ENCODE measurements around a stretch of chr10.

GRCh38 chr10:63629103-63629922, 108.1 kb downstream of the REEP3 start:
- PRO-cap, 7 experiments: peak in 6 of 7 experiments; most common plus-strand start chr10:63629748 (in 4); most common minus-strand start chr10:63629292 (in 1)
- RAMPAGE, long total RNA, 2 experiments: no peak in any of the 2 experiments

DNA sequence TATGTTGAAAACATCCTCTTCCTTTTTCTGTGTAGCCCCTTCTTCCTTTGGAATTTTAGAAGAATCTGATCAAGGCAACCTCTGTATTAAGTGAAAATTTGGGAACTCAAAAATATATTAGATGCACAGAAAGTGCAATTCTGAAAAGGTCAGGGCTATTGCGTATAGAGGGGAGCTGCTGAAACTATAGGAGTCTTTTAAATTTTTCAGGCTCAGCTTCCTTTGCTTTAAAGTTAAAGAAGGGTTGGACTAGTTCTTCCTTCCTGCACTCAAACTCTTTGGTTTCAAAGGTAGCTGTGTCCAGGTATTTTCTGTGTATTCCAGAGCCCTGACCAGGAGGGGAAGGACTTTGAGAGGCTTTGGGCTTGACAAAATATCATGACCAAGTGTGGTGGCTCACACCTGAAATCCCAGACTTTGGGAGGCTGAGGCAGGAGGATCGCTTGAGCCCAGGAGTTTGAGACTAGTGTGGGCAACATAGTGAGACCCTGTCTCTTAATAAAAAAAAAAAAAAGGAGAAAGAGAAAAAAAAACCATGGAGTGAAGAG, 111.2 kb downstream of the REEP3 start:
- PRO-cap, 7 experiments: no peak in any of the 7 experiments
- RAMPAGE, long total RNA, 2 experiments: no peak in any of the 2 experiments

DNA sequence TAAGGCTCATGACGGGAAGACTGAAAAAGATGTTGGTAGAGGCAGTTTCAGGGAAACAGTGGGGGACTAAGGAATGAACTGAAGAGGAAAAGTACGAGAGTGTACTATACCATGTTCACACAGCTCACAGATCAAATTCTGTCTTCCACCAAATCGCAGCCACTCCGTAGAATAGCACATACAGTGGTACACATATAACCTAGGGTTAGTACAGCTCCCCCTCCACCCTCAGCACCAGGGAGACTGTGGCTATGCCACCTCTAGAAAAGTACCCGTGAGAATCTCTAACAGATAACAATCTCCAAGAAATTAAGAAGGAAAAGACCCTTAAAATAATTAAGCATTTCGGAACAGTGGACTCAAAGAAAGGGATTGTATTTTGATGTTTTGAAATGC, 344.8 kb downstream of the REEP3 start:
- PRO-cap, 7 experiments: no peak in any of the 7 experiments
- RAMPAGE, long total RNA, 2 experiments: no peak in any of the 2 experiments

DNA sequence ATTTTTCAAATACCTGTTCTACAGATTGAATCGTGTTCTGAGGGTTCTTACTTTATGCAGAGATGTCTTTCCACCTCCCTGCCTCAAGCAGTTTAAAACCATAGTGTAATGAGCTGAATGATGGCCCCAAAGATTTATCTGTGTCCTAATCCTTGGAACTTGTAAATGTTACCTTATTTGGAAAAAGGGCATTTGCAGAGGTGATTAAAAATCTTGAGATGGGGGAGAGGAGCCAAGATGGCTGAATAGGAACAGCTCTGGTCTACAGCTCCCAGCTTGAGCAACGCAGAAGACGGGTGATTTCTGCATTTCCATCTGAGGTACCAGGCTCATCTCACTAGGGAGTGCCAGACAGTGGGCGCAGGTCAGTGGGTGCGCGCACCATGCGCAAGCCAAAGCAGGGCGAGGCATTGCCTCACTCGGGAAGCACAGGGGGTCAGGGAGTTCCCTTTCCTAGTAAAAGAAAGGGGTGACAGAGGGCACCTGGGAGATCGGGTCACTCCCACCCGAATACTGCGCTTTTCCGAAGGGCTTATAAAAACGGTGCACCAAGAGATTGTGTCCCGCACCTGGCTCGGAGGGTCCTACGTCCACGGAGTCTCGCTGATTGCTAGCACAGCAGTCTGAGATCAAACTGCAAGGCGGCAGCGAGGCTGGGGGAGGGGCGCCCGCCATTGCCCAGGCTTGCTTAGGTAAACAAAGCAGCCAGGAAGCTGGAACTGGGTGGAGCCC, 599.0 kb downstream of the REEP3 start:
- PRO-cap, 7 experiments: no peak in any of the 7 experiments
- RAMPAGE, long total RNA, 2 experiments: no peak in any of the 2 experiments

DNA sequence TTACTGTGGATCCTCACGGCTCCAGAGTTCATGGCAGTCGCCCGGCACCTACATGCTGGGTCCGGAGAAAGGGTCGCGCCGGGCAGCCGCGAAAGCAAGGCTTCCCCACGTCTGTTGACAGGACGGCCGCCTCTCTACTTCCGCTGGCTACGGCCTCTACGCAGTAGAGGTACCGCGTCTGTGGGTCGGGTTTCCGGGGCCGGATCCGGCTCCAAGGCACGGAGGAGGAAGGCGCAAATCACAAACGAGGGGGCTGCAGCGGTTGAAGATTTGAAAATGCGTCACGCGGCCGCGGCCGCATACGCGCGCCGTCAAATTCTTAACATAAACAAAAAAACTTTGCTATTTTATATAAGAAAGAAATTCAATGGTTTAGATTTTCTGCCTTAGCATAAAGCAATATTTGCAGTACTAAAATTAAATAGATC, 649.6 kb downstream of the REEP3 start:
- PRO-cap, 7 experiments: no peak in any of the 7 experiments
- RAMPAGE, long total RNA, 2 experiments: no peak in any of the 2 experiments

DNA sequence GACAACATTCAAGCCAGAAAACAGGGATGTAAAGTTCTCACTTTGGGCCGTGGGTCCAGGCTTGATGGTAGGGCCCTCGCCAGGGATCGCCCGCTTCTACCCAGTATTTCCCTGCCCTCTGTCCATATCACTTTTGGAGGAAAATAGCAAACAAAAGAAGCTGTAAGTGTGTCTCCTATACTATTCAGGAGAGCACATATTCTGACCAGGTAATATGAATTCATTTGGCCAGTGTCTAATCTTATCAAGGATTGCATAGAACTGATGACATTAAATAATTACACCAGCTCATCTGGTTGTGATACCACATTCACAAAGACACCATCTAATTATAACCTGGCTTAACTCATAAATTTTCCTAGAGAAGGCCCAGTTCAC, 704.9 kb upstream of the LRRTM3 start:
- PRO-cap, 7 experiments: no peak in any of the 7 experiments
- RAMPAGE, long total RNA, 2 experiments: no peak in any of the 2 experiments

DNA sequence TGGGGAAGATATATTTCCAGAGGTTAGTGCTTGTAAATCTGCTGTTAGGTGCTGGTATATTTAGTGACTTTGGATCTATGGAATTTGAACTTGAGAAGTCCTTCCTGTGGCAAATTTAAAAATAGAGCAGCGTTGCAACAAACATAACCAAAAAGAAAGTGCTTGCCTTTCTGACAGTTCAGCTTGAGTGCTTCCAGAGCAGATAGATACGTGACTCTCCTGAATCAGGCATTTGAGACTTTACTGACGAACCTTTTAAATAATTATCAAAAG, 387.5 kb upstream of the LRRTM3 start:
- PRO-cap, 7 experiments: no peak in any of the 7 experiments
- RAMPAGE, long total RNA, 2 experiments: no peak in any of the 2 experiments

GRCh38 chr10:67045344-67045690, 119.5 kb downstream of the LRRTM3 start:
- PRO-cap, 7 experiments: no peak in any of the 7 experiments
- RAMPAGE, long total RNA, 2 experiments: no peak in any of the 2 experiments

- PRO-cap, 7 experiments: peak in 2 of 7 experiments; most common minus-strand start chr10:67387001 (in 2)
- RAMPAGE, long total RNA, 2 experiments: start-site peak on the minus strand in 2 of 2 experiments, at chr10:67387231-67387543 at its widest, 7 to 31 reads per replicate
These were observed 308.8 kb downstream of the CTNNA3 start for GRCh38 chr10:67386946-67387829.

DNA sequence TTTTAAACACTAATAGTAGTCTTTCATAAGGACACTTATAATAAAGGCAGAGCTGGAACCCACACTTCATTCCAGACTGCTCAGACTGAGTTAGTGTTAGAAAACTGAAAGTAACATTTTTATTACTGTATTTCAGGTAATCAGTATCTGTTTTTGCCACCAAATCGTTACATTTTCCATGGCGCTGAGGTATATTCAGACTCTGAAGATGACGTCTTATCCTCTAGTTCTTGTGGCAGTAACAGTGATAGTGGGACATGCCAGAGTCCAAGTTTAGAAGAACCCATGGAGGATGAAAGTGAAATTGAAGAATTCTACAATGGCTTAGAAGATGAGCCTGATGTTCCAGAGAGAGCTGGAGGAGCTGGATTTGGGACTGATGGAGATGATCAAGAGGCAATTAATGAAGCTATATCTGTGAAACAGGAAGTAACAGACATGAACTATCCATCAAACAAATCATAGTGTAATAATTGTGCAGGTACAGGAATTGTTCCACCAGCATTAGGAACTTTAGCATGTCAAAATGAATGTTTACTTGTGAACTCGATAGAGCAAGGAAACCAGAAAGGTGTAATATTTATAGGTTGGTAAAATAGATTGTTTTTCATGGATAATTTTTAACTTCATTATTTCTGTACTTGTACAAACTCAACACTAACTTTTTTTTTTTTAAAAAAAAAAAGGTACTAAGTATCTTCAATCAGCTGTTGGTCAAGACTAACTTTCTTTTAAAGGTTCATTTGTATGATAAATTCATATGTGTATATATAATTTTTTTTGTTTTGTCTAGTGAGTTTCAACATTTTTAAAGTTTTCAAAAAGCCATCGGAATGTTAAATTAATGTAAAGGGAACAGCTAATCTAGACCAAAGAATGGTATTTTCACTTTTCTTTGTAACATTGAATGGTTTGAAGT, 31.9 kb downstream of the SIRT1 start:
- PRO-cap, 7 experiments: no peak in any of the 7 experiments
- RAMPAGE, long total RNA, 2 experiments: no peak in any of the 2 experiments

- PRO-cap, 7 experiments: no peak in any of the 7 experiments
- RAMPAGE, long total RNA, 2 experiments: no peak in any of the 2 experiments
These were observed 34.1 kb downstream of the SIRT1 start for GRCh38 chr10:67918276-67919140.

DNA sequence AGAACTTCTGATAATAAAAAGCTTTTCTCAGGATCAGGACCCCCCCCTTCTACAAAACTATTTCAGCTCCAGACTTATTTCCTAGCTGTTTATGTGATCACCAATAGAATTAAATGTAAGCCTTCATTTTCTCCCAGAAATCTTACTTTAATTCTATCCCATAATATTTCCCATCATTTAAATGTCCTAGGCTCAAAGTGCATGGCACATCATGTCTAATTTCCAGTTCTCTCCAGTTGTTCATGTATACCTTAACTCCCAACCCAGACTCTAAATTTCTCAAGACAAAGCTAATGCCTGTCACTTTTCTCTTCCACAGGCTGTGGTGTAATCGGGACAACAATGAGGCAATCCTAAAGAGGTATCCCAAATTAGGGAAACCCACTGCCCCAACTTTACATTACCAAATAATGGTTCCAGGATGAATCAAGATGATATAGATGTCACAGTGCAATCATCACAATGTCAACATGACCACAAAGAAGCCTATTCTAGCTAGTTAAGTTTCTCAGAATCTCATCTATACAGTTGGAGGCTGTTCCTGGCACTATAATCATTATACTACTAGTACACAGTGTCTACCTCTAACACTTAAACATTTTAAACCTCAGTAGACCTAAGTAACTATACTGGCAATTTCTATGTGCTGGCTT, 4.2 kb downstream of the HERC4 start:
- PRO-cap, 7 experiments: no peak in any of the 7 experiments
- RAMPAGE, long total RNA, 2 experiments: no peak in any of the 2 experiments

DNA sequence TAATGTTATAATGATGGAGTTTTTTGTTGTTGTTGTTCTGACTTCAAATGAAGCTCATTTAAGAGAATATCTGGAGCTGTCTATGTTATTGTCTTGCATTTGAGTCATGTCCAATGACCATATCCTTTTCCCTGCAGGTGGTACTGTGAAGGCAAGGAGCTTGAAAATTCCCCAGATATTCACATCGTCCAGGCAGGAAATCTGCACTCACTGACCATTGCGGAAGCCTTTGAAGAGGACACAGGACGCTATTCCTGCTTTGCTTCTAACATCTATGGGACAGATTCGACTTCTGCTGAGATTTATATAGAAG, 33.5 kb downstream of the MYPN start:
- PRO-cap, 7 experiments: no peak in any of the 7 experiments
- RAMPAGE, long total RNA, 2 experiments: no peak in any of the 2 experiments

- PRO-cap, 7 experiments: peak in 7 of 7 experiments; most common plus-strand start chr10:68231633 (in 4); most common minus-strand start chr10:68231542 (in 7)
- RAMPAGE, long total RNA, 2 experiments: no peak in any of the 2 experiments
These were observed 715 bp downstream of the ATOH7 start for GRCh38 chr10:68230889-68231906.

GRCh38 chr10:68561287-68562485, 1.5 kb downstream of the TET1 start:
- PRO-cap, 7 experiments: peak in 7 of 7 experiments; most common plus-strand start chr10:68561608 (in 4); most common minus-strand start chr10:68561526 (in 7)
- RAMPAGE, long total RNA, 2 experiments: no peak in any of the 2 experiments

- PRO-cap, 7 experiments: peak in 7 of 7 experiments; most common plus-strand start chr10:68900843 (in 3); most common minus-strand start chr10:68901051 (in 7)
- RAMPAGE, long total RNA, 2 experiments: no peak in any of the 2 experiments
These were observed 570 bp upstream of the DDX50 start for GRCh38 chr10:68900336-68901154.

- PRO-cap, 7 experiments: no peak in any of the 7 experiments
- RAMPAGE, long total RNA, 2 experiments: no peak in any of the 2 experiments
These were observed 16.2 kb downstream of the SRGN start for GRCh38 chr10:69103755-69104951.

GRCh38 chr10:69220470-69220910, 358 bp downstream of the HKDC1 start:
- PRO-cap, 7 experiments: no peak in any of the 7 experiments
- RAMPAGE, long total RNA, 2 experiments: no peak in any of the 2 experiments

- PRO-cap, 7 experiments: no peak in any of the 7 experiments
- RAMPAGE, long total RNA, 2 experiments: no peak in any of the 2 experiments
These were observed 3.0 kb upstream of the HK1 start for GRCh38 chr10:69315523-69316109.

DNA sequence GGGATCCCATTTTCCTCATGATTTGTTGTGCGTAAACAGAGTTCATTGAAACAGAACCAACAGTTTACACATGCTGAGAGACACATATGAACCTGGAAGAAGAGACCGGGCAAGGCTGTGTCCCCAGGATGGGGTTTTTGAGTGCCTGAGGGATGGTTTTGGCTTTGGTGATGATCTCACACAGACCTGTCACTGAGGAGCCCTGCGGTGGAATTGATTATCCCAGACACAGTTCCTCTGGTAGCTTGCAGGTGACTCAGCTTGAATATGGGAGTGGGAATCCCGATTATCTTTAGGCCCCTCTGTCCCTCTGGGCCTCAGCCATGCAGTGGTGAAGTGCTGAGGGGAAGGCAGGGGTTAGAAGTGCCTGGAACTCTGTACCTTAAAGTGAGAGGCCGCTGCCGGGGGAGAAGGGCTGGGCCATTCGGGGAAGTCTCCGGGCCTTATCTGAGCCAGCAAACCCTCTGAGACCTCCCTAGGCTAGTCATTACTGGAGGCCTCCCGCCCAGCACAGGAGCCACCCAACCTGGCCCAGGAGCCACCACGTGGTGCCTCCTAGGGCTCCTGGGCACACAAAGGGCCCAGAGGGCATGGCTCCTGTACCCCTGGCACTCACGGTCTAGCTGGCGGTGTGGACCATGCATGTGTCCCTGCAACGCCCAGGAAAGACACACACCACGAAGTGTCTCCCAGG, 15.6 kb downstream of the HK1 start:
- PRO-cap, 7 experiments: no peak in any of the 7 experiments
- RAMPAGE, long total RNA, 2 experiments: no peak in any of the 2 experiments